Placental pericyte (primary cell): Measurements from ENCODE around the genes FSCB, C14orf28 and PRPF39.

DNA sequence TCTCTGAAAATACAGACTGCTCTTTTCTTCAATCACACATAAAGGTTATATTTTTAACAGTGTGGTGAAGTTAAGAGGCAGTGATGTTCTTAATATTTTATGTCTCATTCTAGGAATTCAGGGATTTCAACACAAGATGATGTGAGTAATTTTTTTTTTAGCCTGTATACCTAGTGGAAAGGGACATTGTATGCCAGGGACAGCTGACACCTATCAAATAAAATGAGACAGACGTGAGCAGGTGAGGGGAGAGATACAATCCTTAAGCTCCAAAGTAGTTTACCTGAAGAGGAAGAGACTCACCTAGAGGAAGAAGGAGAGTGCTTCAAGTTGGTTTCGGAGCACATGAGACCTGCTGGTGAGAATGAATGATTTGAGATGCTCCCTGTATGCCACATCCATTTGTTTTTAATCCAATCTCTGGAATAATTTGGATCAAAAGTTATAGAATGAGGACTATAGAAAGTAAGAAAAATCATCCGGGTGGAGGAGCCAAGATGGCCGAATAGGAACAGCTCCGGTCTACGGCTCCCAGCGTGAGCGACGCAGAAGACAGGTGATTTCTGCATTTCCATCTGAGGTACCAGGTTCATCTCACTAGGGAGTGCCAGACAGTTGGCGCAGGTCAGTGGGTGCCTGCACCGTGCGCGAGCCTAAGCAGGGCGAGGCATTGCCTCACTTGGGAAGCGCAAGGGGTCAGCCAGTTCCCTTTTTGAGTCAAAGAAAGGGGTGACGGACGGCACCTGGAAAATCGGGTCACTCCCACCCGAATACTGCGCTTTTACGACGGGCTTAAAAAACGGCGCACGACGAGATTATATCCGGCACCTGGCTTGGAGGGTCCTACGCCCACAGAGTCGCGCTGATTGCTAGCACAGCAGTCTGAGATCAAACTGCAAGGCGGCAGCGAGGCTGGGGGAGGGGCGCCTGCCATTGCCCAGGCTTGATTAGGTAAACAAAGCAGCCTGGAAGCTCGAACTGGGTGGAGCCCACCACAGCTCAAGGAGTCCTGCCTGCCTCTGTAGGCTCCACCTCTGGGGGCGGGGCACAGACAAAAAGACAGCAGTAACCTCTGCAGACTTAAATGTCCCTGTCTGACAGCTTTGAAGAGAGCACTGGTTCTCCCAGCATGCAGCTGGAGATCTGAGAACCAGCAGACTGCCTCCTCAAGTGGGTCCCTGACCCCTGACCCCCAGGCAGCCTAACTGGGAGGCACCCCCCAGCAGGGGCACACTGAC lies 915.8 kb upstream of the FBXO33 start:
- CAGE, long polyA plus RNA: no peak

- CAGE, long polyA plus RNA: no peak
Observed at GRCh38 chr14:40629650-40630281, 976.9 kb upstream of the LRFN5 start.

DNA sequence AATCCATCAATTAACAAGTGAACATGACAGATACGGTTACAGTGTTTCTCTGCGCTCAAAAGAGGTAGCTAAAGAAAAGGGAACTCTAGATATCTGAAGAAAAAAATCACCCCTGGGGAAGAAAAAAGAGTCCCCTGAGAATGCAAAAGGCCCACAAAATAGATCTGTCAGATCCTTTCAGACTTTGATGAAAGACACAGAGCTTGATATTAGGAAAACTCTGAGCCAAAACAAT lies 422.0 kb downstream of the LRFN5 start:
- CAGE, long polyA plus RNA: no peak

- CAGE, long polyA plus RNA: no peak
Observed at GRCh38 chr14:42651221-42651499, 1044.5 kb downstream of the LRFN5 start.

- CAGE, long polyA plus RNA: no peak
Observed at GRCh38 chr14:44384905-44385839, 121.9 kb downstream of the FSCB start.

- CAGE, long polyA plus RNA: no peak
Observed at GRCh38 chr14:44506995-44507592, at the start of gene FSCB. FSCB (minus strand) TSS chr14:44507283.

DNA sequence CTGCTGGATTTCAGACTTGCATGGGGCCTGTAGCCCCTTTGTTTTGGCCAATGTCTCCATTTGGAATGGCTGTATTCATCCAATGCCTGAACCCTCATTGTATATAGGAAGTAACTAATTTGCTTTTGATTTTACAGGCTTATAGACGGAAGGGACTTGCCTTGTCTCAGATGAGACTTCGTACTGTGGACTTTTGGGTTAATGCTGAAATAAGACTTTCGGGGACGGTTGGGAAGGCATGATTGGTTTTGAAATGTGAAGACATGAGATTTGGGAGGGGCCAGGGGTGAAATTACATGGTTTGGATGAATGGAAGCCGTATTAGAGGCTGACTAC lies 174.3 kb upstream of the C14orf28 start:
- CAGE, long polyA plus RNA: no peak

GRCh38 chr14:44896720-44898105 lies at the start of gene C14orf28:
C14orf28 (plus strand) TSS chr14:44897275.
- CAGE, long polyA plus RNA: no peak

GRCh38 chr14:44963240-44963477 lies 1.2 kb downstream of the TOGARAM1 start:
- CAGE, long polyA plus RNA: no peak

- CAGE, long polyA plus RNA: no peak
Observed at GRCh38 chr14:44963478-44964463, 1.8 kb downstream of the TOGARAM1 start.

DNA sequence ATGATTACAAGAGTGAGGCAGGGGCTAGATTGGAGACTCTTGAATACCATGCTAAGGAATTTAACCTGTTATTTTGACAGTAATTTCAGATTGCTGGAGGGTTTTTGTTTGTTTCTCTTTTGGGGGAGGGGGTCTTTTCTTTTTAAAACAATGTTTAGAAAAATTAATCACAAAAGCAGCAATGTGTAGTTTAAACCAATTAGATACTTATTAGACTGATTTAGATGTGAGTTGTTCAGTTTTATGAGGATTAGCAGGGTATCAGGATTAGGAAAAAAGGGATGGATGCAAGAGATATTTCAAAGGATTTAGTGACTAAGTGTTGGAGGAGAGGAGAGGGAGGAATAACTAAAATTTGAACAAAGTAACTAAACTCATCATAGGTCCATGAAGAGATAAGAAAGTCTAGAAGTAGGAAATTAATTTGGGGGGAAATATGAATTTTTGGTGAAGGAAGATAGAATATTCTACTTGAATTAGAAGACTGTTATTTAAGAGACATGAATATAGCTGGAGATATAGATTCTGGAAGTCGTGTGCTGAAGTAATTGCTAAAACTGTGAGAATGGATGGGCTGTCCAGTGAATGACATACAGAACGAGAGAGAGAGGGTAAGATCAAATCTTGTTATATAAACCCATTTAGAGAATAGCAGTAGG lies 18.8 kb downstream of the TOGARAM1 start:
- CAGE, long polyA plus RNA: no peak

GRCh38 chr14:45083784-45084931 lies at the start of gene PRPF39:
PRPF39 (plus strand) TSS chr14:45084116.
- CAGE, long polyA plus RNA: no peak

DNA sequence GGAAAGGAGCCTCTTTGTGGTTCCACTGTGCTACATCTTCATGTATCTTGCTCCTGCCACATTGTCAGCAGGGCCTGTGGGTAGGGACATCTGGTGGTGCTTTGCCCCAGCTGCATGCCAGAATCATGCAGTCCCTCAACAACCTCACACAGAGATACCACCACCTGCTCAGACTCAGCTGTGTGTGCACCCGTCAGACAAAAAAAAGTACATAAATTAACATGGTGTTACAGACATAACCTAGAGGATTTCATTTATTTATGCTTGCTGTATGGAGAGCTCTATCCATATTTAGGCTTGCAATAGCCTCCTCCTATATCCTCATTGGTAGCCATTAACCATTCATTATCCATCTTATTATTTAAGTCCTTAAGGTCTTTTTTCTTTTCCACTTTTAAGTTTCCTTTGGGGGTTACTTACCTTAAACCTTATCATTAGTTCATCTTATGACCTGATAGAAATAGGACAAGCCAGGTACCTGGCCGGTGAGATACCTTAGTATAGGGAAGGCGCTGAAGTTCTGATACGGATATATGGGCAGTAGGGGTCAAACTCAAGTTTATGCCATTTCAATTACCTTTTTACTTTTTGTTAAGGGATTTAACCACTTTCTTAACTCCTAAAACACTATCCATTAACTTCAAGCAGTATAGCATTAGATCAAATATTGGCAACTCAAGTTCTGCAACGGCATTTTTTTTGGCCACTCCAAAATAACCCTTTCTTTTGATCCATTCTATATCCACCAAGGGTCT lies 50.8 kb downstream of the MIS18BP1 start:
- CAGE, long polyA plus RNA: no peak

DNA sequence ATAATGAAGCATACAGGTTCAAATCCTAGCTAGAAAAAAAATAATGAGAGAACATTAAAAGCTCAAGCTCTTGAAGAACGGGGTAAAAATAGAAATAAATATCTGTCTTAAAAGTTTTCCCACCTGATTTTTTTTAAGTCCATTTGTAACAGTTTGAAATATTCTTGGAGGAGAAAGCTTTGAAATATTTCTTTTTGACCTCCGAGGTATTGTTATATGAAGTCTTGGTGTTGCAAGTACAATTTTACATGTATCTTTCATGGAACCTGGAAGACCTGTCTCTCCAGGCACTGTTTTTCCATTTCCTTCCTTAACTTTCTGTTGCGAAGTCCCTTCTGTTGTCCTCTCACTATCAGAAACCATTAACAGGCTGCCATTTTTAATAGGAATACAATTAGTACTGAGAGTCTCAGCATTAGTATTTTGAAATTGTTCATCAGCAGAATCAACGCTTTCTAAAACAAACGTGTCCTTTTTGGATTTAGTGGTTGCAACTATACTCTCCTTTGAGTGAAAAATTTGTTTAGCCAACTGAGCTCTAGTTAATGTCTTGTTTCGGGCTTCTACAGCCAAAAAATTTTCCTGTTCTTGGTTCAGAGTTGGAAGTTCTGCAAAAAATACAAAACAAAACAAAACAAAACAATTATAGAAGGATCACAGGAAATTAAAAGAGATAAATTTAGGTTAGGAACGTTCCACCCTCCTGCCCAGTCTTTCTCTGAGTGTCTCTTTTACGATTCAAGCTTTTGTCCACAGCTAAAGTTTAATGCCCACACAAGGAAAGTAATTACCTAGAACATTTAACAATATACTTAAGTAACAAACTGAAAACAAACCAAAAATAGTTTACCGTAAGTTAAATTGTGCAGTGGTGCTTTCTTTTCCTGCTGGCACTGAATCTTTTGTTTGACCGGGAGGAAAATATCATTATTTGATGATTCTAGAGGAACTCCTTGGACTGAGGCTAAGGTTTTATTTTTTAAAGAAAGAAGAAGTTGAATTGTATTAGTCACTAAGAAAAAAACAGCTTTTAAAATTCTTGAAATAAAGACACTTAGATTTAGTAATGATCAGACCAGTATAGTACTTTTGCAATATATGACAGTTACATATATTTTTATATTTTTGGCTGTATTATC lies 10.7 kb downstream of the MIS18BP1 start:
- CAGE, long polyA plus RNA: no peak

DNA sequence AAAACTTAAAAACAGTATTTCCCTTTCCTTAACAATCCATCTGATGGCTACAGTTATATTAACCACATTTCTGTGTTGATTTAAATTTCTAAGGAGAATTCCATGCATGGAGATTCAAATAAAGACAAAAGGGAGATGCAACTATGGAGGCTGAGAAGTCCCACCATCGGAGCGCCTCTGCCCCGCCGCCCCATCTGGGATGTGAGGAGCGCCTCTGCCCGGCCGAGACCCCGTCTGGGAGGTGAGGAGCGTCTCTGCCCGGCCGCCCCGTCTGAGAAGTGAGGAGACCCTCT lies 135.8 kb upstream of the MIS18BP1 start:
- CAGE, long polyA plus RNA: no peak

DNA sequence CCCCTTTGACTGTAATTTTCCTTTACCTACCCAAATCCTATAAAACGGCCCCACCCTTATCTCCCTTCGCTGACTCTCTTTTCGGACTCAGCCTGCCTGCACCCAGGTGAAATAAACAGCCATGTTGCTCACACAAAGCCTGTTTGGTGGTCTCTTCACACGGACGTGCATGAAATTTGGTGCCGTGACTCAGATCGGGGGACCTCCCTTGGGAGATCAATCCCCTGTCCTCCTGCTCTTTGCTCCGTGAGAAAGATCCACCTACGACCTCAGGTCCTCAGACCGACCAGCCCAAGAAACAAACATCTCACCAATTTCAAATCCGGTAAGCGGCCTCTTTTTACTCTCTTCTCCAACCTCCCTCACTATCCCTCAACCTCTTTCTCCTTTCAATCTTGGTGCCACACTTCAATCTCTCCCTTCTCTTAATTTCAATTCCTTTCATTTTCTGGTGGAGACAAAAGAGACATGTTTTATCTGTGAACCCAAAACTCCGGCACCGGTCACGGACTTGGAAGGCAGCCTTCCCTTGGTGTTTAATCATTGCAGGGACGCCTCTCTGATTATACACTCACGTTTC lies 453.0 kb upstream of the RPL10L start:
- CAGE, long polyA plus RNA: no peak

- CAGE, long polyA plus RNA: no peak
Observed at GRCh38 chr14:47900959-47901824, 225.8 kb upstream of the MDGA2 start.

GRCh38 chr14:49770654-49771048 lies 2.7 kb downstream of the KLHDC2 start:
- CAGE, long polyA plus RNA: no peak

- CAGE, long polyA plus RNA: no peak
Observed at GRCh38 chr14:49828403-49828968, 24.1 kb downstream of the NEMF start.

- CAGE, long polyA plus RNA: no peak
Observed at GRCh38 chr14:49837796-49838358, 14.7 kb downstream of the NEMF start.